Measurements from ENCODE around the genes GALNT15 and OXNAD1.

DNA sequence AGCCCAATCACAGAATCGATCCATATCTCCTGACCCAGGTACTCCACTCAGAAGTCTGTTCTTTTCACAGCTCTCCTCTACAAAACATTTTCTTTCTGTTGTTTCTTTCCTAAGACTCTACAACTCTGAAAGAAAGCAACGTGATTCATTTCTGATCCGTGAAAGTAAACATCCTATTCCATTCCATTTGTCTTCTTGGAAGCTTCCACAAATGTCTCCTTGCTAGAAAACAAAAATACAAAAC lies 37.8 kb upstream of the GALNT15 start:
- PRO-cap = no peak

DNA sequence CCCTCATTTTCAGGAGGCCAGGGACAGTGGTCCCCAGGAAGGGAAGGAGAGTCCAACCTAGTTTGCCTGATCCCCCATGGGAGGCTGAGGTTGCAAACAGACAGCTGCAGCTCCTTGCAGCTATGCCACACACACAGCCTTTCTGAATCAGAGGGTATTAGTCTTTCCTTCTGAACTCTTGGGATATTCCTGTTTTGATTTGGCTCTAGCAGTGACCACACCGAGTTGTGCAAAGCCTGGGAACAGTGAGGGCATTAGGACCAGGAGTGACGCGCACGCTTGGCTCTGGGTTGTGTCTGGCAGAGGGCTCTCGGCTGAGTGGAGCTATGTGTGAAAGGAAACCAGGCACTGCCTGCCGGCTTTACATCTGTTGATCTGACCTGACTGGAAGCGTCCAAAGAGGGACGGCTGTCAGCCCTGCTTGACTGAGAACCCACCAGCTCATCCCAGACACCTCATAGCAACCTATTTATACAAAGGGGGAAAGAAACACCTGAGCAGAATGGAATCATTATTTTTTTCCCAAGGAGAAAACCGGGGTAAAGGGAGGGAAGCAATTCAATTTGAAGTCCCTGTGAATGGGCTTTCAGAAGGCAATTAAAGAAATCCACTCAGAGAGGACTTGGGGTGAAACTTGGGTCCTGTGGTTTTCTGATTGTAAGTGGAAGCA lies at the start of gene GALNT15:
GALNT15 (plus strand) TSS at position 364 of the 670 bp plus-strand sequence.
- PRO-cap = no peak

GRCh38 chr3:16264789-16265543 lies at the start of gene OXNAD1:
Gene OXNAD1, plus strand, starts transcription at chr3:16265212.
- PRO-cap = bidirectional peak, plus-strand start at chr3:16265233, minus-strand start at chr3:16264943; bidirectional peak, plus-strand start at chr3:16265429, minus-strand start at chr3:16265418

DNA sequence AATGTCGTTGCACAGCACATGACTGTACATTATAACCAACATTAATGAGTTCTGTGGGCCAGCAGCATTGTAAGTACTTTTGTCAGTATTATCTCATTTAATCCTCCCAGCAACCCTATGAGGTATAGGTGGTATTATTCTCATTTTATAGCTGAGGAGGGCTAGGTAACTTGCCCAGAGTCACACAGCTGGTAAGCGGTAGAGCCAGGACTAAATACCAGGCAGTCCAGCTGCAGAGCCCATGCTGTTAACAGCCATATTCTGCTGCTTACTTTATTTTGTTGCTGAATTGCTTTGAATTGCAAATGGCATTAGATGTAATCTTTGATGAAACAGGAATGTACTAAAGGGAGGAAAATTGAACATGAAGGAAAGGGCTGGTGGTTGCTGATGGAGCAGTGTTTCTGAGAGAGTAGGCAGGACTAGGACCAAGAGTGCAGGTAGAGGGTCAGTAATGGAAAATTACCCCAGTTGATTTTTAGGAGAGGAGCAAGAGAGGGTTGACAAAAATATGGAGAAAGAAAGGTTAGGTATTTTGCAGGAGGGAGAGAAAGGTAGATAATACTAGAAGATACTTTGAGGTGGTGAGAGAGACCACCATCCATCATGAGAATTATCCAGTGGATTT lies 19.7 kb downstream of the OXNAD1 start:
- PRO-cap = no peak

- PRO-cap = no peak
These were observed 21.9 kb downstream of the OXNAD1 start for GRCh38 chr3:16286659-16287561.

- PRO-cap = no peak
These were observed 35.9 kb downstream of the OXNAD1 start for GRCh38 chr3:16300861-16301432.

GRCh38 chr3:16307157-16307697 lies 42.2 kb downstream of the OXNAD1 start:
- PRO-cap = no peak

DNA sequence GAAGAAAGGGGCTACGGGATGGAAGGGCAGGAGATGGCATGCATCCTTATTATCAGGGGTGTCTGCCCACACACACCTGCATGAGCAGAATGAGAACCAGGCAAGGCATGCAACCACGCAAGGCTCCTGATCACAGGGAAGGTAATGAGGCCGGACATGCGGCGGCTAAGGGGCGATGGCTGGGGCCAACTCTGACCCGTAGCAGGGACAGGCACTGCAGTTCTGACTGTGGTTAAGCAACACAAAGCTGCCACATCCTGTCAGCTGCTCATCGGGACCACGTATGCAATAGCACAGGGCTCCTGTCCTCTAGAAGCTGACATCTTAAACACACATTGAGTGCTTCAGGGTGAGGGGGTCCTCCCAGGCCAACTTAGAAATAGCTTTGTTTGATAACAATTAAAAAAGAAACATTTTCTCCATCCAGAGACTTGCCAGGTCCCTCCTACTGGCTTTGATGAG lies 73.2 kb downstream of the OXNAD1 start:
- PRO-cap = no peak

GRCh38 chr3:16370487-16371388 lies 105.7 kb downstream of the OXNAD1 start:
- PRO-cap = no peak

GRCh38 chr3:16448378-16449134 lies 64.9 kb downstream of the RFTN1 start:
- PRO-cap = no peak

DNA sequence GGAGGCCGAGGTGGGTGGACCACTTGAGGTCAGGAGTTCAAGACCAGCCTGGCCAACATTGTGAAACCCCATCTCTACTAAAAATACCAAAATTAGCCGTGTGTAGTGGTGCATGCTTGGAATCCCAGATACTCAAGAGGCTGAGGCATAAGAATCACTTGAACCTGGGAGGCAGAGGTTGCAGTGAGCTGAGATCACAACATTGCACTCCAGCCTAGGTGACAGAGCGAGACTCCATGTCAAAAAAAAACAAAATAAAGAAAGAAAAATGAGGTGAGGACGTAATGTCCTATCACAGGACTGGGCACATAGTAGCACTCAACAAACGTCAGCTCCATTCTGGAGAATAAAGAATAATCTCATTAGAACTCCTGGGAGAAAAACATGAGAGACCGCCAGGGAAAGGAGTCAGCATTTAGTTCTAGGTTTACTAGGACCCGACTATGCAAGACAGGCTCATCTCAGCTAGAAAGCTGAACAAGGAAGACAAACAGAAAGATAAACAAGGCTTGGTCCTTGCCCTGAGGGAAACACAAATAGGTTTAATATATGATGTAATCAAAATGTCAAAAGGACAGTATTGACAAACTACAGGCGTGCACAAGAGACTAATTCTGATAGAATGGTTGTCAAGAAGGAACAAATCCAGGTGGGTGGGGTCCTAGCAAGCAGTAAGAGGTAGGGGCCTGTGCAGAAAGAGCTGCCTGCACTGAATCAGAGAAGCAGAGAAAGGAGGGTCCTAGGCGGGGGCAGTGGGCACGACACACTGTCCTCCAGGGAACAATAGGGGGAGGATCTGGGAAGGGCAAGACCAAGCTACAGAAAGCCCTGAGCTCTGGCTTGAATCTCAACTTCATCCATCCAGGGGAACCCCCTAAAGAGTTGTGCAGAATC lies 23.6 kb downstream of the RFTN1 start:
- PRO-cap = no peak

DNA sequence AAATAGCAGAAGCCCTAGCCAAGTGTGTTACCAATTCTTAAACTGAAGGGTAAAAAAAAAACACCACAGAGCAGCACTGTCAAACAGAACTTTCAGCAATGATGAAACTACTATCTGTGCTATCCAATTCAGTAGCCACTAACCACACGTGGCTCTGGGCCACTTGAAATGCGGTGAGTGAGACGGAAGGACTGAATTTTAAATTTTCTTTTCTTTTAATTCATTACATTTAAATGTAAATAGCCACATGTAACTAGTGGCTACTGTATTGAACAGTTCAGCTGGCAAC lies 4.8 kb downstream of the RFTN1 start:
- PRO-cap = no peak

- PRO-cap = no peak
These were observed 1.2 kb downstream of the RFTN1 start for GRCh38 chr3:16512444-16512646.

DNA sequence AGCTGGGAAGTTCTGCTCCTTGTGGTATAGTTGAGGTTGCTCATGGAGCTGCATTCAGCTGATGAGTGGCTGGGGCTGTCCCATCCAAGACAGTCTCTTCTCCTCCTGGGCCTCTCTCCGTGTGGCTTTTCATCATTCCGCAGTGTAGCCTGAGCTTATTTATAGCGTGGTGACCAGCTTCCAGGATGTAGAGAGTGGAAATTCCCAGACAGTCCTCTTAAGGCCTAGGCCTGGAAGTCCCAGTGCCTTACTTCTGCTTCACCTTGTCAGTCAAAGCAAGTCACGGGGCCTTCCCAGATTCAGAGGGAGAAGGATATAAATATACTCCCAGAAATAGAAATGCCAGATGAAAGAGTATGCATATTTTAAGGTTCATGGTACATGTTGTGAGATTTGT lies 136.7 kb upstream of the DAZL start:
- PRO-cap = no peak

DNA sequence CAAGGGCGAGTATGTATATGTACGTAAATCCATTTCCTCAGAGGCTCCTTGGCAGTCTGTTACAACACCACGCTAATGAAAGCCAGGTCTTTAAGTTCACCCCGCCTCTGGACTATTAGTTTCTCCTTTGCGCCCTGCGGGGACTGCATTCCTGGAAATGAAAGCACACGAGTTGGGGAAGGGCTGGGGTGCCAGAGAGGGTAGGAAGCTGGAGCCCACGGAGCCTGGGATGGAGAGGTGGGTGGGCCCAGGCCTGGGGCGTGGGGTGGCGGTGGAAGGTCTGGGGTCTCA lies 1.7 kb upstream of the PLCL2 start:
- PRO-cap = no peak

GRCh38 chr3:16883405-16884002 lies 1.3 kb upstream of the PLCL2 start:
- PRO-cap = no peak

GRCh38 chr3:17610082-17610689 lies 132.2 kb downstream of the TBC1D5 start:
- PRO-cap = no peak

DNA sequence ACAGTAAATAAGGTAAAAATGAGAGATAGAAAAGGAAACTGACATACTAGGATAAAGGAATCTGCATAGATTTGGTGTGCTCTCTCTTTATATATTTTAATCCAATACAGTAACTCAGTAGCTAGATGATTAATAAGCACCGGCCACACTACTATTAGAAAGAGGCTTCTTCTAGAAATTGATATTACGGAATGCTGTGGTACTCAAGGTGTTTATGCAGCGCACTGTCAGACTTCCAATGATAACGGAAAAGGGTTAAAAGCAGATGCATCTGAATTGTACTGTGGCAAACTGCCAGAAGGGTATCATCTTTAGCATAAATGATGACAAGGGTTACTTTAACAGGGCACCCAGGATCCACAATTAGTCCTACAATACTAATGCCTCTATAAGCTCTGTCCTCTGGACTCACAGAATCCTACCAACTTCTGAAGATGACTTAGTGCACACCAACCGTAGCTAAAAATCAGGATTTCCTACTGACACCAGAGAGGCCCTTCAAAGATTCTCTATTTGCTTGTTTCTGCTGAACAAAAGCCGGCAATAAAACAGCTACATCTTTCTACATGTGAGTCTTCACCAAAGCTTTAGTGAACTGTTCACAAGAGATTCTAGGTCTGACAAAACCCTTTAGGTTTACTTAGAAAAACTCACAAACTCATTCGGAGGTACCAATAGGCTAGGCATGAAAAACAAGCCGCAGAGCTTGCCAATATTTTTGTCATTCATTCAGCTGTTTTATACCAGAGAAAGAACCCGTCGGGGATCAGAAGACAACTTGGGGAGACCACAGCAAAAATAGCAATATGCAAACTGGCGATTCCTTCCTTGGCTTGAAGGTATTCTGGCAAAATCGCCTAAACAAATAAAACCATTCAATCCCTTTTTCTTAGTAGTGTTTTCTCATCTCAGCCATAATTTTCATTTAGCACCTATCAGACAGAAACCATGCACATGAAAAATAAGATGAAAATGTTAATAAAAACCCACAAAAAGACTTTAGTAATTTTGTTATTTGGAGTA lies 7.0 kb downstream of the SATB1 start:
- PRO-cap = no peak

- PRO-cap = no peak
These were observed 254.2 kb upstream of the SATB1 start for GRCh38 chr3:18679296-18679821.

DNA sequence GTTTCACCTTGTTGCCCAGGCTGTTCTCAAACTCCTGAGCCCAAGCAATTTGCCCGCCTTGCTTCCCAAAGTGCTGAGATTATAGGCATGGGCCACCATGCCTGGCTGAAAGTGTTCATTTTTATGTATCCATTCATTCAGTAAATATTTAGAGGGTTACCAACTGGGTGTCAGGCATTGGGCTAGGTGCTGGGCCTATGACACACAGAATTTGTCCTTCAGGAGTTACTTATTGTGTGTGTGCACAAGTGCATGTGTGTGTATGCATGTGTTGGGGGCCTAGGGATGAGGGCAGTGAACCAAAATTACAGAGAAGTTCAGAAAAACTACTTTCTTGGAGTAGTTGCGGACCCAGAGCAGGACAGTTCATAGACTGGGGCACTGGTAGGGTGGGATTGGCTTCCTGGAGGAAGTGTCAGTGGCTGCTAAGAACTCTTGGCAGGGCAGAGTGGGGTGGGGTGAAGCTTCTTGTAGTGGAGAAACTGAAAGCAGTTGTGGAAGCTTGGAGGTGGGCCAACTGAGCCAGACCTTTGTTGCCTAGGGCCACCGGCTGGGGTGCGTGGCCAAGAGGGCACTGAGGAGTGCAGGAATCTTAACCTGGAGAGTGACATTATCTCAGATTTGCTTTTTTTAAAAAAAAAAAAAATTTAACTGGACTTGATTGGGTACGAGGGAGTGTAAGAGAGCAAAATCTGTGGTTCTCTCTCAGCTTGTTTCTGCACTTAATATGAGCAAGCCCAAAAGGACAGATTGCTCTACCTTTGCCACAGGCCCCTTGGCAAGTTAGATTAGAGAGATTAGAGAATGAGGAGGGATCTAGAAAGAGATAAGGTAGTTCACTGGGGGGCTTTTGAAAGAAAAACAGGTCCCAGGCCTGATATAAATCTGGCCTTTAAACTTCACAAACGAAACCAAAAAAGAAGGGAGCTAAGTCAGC lies 3.1 kb downstream of the KAT2B start:
- PRO-cap = no peak